Bronchial epithelial cell (primary cell): Measurements from ENCODE around the genes STK39, NOSTRIN and GORASP2.

GRCh38 chr2:167386658-167387224 is 93.9 kb downstream of the B3GALT1 start:
- RRBS, 2 experiments = no CpG with 5 or more reads among the region's 4 CpGs

DNA sequence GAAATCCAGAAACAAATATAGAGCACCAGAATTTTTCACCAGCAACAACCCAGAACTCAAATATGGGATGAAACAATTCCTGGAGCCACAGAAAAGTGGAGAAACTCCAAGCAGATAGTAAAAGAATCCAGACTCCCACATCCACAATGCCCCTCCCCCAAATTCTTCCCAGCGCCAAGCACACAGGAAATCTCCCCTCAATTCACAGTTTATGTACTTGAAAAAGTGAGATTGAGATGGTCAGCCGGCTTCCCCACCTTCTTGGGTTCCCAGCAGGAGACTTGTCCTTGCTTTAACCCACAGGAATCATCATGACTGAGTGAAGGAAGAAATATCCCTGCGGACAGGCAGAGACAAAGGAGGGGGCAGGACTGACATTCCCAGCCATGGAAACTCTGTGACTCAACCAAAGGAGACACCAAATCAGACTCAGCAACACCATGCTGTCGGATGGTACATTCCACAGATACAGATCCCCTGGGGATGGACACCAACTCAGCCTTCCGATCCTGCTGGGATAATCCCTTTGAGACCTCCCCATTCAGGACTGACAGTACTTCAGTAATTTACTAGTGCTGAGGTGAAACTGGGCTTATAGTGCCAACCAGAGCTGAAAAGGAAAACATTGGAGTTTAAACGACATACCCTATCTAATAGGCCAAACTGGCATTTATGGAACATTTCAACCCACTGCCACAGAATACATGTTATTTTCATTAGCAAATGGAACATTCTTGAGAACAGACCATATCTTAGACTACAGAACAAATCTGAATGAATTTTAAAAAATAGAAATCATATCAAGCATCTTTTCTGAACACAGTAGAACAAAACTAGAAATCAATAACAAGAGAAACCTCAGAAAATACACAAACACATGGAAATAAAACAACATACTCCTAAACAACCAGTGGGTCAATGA is 113.8 kb downstream of the B3GALT1 start:
- RRBS, 2 experiments = no CpG with 5 or more reads among the region's 6 CpGs

GRCh38 chr2:168112340-168113304 is 134.8 kb downstream of the STK39 start:
- RRBS, 2 experiments = no CpG with 5 or more reads among the region's 7 CpGs

DNA sequence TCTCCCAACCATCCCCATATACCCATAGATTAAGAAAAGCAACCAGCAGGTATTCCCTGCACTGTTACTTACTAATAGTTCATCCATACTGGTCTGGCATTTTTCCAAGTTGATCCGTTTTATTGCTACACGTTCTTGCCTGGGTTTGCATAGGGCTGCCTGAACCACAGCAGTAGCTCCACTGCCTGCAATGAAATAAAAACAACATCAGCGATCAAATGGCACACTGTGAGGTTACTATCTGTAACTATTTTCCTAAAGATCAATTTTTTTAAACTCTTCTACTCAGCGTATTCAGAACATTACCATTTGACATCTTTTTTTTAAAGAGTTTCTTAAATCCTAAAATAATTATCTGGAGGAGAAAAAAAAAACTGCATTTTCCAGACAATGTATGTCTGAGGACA is 65.5 kb downstream of the STK39 start:
- RRBS, 2 experiments = no CpG with 5 or more reads among the region's 4 CpGs

DNA sequence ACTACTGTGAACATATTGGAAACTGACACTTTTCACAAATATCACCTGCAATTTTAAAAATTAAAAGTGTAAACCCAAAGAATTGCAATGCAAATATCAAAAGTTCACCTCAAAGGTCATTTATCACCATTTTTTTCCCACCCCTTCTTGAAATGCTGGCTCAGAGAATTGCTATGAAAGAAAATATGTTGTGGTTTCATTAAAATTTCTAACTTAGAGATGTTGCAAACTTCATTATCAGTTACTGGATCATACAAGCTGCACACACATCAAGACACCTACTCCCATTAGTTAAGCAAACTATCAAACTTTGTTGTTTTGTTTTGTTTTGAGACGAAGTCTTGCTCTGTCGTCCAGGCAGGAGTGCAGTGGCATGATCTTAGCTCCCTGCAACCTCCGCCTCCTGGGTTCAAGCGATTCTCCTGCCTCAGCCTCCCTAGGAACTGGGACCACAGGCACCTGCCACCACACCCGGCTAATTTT is 37.1 kb downstream of the STK39 start:
- RRBS, 2 experiments = no CpG with 5 or more reads among the region's 5 CpGs

GRCh38 chr2:168247308-168248436 is at the start of gene STK39:
Gene STK39 (minus strand): TSS chr2:168247595.
- RRBS, 2 experiments = 2% methylated on average over 23 of the region's 100 CpGs

- RRBS, 2 experiments = no CpG with 5 or more reads among the region's 2 CpGs
Measured at GRCh38 chr2:168490408-168490798, 34.3 kb downstream of the CERS6 start.

DNA sequence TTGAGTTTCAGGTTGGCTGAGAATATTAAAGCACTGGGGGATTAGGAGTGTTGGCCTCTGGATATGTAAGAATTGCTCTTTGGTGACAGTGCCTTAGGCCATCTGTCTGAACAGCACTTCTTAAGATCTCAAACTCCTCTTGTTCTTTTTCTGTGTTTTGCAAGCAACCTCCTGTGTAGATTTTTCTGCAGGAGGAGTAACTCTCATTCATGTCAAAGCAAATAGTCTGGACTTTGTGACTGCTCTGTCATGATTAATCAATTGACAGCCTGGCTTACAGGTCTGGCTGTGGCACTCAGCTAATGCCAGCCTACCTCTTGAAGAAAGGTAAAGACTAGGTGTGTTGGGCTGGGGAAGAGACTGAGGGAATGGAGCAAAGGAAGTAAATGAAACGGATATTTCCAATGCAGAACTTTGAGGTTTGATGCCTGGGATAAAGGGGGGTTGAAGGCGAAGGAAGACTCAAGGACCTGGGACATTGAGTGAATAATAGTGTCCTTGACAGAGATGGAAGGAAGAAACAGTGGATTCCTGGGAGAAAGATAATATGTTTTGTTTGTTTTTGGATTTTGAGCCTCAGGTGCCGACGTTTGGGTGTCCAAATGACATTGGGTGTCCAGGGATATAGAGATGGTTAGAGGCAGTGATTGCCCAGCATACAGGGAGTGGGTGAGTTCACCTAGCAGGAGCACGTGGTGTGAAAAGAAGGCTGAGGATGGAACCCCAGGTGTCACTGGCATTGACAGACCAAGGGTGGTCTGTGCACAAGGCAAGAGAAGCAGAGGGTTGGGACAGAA is 156.8 kb downstream of the CERS6 start:
- RRBS, 2 experiments = no CpG with 5 or more reads among the region's 5 CpGs

- RRBS, 2 experiments = 0% methylated on average over 2 of the region's 10 CpGs; no CpG with 5 or more reads in 1 of the 2 experiments
Measured at GRCh38 chr2:168802265-168802763, at the start of gene NOSTRIN. Gene NOSTRIN (plus strand): TSS chr2:168802637.

GRCh38 chr2:169107567-169107931 is 38.2 kb downstream of the DHRS9 start:
- RRBS, 2 experiments = no CpG with 5 or more reads among the region's 3 CpGs

DNA sequence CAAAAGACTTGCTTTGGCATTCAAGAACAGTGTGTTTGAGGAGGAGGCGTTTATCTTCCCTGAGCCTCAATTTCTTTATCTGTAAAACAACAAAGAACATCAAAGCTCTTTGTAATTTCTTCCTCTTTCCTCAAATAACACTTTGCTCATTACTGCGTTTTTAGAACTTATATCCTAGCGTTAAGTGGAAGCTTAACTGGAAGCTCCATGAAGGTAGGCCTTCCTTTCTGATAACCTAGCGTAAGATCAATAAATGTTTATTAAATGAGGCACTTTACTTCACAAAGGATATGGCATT is 315 bp upstream of the PPIG start:
- RRBS, 2 experiments = no CpG with 5 or more reads among the region's 4 CpGs

- RRBS, 2 experiments = no CpG with 5 or more reads among the region's 9 CpGs
Measured at GRCh38 chr2:169636404-169637233, 52.5 kb downstream of the PPIG start.

DNA sequence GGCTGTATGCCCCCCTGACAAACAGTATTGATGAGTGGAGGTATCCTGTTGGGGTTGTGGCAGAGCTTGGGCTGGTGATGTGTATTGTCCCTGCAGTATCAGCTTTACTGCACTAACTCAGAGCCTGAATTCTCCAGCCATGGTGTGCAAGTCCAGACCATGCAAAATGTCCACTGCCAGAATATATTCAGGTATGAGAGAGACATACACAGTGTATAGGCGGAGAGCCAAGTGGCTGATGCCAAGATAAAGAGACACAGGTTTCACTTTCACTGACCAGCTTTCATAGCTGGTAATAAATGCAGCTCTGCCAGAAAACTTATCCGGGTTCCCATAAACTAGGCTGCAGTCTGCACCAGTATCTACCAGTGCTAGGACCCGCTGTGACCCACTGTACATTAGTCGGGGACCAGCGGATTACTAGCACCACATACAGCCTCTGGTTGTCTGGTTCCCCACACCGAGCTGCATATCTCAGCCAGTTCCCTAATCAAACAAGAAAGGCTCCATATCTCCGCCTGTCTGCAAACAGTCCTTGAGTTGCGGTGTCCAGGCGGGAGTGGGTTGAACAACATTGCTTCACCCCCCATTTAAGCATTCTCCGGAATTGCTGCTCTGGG is 18.3 kb upstream of the KLHL23 start:
- RRBS, 2 experiments = 4 to 8% methylated on average over 1 of the region's 10 CpGs

DNA sequence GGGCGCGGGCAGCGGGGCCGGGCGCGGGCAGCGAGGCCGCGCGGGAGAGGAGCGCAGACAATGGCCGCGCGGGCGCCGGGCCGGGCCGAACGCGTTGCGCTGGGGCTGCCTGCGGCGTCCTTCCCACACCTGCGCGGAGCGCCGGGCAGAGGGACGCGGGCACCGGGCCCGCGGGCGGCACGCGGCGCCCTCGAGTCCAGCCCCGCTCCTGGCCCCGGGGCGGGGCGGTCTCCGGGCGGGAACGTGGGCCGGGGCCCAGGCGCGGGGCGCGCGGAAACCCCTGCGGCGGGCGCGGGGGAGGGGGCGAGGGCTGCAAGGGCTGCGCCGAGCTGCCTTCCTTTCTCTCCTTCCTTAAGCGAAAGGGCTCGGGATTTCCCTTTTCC is 522 bp downstream of the KLHL23 start:
- RRBS, 2 experiments = under 1 to 1% methylated on average over 34 of the region's 59 CpGs

GRCh38 chr2:169808431-169808989 is 9.8 kb downstream of the SSB start:
- RRBS, 2 experiments = no CpG with 5 or more reads among the region's 5 CpGs

DNA sequence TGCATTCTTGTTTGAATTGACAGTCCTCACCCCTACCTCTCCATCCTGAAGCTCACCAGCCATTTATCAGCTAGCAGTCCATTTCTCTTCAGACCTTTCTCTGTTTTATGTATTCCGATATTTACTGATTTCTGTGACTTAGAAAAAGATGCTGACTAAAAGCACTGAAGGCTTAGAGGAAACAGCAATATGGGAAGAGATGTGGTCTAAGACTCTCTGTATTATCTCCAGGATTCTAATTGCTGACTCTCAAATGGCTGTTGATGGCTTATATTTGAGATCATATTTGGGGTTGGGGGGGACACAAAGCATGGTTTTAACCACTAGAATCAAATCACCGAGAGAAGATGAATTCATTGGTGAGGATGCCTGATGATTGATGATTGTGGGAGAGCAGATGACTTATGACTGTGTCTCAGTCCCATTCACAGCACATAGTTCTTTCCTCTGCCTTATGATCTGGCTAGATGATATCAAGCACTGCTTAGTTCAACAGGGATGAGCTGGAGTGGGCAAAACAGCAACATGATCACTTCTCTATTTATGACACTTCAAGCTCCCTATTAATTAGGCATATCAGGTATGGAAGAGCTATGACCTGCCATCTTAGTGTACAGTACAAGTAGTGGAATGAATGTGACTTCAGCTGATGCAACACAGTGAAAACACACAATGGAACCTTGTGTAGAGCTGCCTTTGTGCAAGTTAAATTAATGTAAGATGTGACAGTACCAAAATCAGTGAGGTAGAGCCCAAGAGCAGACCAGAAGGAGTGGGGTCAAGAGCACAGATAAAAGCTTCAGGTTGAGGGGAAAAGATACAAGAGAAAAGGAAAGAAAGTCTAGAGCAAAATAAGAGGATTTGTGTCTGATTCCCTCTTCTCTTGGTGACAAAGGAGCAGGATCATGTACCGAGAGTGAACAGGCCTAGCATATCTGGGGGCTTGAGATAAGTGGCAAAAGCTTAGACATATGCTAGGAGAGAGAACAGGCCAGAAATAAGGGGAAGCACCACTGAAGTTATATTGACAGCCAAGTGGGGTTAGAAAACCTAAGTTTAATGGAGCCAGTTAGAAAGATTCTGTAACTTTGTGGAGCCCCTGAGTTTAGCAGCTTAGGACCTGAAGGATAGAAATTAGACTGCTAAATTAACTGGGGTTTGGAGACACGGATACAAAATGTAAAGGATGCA is 93.1 kb upstream of the MYO3B start:
- RRBS, 2 experiments = no CpG with 5 or more reads among the region's 4 CpGs

- RRBS, 2 experiments = 2 to 3% methylated on average over 12 to 17 of the region's 66 CpGs
Measured at GRCh38 chr2:170817822-170818738, 1.4 kb downstream of the GAD1 start.

DNA sequence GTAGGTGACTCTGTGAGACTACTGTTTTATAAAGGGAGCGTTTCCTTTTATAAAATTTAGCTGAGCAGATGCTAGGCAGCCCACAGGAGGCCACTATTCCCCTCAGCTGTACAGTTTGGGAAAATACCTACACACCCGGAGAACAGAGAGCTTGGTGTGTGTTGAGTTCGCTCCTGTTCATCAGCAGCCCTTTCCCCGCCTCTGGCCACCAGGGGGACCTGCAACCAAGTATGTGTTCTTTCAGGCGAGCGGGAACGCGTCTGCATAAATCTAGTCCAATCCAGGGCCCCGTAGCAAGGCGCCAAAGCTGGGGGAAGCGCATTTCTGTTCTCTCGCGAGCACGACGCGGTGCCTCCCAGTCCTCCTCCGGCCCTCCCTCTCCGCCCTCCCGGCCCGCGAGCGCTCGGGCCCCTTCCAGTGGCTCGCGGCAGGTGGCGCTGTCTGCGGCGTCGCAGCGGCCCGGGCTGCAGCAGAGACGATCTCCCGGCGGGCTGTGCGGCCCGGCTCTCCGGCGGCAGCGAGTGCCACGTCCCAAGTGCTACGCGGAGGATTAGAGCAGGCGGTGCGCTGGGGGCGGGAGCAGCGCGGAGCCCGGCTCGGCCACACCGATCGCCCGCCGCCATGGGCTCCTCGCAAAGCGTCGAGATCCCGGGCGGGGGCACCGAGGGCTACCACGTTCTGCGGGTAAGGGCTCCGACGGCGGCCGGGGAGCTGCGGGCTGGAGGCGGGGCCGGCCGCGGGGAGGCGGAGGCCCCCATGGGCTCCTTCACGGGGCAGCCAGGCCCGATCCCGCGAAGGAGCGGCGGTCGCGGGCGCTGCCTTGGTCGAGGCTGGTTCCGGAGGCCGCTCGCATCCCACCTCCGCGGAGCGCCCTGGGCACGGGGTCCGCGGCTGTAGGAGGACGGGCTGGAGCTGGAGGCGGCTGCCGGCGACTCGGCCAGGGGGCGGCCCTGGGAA is at the start of gene GORASP2:
Gene GORASP2 (plus strand): TSS at position 534 of the 957 bp plus-strand sequence.
- RRBS, 2 experiments = 1% methylated on average over 50 to 59 of the region's 96 CpGs

DNA sequence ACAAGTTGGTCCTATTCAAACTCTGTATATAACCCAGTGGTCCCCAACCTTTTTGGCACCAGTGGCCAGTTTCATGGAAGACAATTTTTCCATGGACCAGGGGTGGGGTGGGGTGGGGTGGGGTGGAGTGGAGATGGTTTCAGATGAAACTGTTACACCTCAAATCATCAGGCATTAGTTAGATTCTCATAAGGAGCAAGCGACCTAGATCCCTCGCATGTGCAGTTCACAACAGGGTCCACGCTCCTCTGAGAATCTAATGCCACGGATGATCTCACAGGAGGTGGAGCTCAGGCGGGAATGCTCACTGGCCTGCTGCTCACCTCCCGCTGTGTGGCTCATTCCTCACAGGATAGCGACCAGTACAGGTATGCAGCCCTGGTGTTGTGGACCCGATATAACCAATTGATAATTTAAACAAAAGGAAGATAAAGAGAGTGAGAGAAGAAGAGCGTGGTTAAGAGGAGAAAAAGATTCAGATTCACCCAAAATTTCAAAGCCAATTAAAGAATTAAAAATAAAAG is 20.9 kb downstream of the TLK1 start:
- RRBS, 2 experiments = no CpG with 5 or more reads among the region's 9 CpGs